Non-pigmented ciliary epithelial cell (primary cell): ENCODE results near the genes ZNF615, ZNF320 and ZNF331.

DNA sequence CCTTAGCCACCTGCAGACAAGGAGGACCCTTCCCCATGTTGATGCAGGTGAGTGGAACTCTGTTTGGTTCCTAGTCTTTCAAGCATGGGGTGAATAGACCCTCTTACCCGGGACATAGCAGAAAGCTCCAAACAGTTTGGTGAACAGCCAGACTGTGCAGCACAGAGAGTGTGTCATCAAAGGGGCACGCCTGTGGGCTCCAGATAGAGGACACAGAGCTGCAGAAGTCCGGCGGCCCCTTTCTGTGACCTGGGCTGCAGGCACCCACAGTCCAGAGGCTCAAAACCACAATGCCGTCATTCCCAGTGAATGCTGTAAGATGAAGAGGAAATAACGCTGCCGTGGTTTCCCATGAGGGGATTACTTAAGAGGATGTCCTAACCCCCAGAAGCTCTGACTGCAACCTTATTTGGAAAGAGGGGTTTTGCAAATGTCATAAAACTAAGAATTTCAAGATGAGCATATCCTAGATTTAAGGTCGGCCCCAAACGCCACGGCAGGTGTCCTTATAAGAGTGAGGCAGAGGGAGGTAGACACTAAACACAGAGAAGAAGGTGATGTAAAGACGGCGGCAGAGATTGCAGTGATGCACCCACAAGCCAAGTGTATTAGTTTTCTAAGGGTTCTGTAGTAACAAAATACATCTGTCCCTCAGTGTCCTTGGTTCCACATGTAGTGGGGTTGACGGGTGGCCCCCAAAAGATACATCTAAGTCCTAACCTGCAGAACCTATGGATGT lies 12.3 kb upstream of the HAS1 start:
- RRBS, result no CpG with 5 or more reads among the region's 13 CpGs

GRCh38 chr19:51750537-51751493 lies 863 bp downstream of the FPR1 start:
- RRBS, result no CpG with 5 or more reads among the region's 7 CpGs

DNA sequence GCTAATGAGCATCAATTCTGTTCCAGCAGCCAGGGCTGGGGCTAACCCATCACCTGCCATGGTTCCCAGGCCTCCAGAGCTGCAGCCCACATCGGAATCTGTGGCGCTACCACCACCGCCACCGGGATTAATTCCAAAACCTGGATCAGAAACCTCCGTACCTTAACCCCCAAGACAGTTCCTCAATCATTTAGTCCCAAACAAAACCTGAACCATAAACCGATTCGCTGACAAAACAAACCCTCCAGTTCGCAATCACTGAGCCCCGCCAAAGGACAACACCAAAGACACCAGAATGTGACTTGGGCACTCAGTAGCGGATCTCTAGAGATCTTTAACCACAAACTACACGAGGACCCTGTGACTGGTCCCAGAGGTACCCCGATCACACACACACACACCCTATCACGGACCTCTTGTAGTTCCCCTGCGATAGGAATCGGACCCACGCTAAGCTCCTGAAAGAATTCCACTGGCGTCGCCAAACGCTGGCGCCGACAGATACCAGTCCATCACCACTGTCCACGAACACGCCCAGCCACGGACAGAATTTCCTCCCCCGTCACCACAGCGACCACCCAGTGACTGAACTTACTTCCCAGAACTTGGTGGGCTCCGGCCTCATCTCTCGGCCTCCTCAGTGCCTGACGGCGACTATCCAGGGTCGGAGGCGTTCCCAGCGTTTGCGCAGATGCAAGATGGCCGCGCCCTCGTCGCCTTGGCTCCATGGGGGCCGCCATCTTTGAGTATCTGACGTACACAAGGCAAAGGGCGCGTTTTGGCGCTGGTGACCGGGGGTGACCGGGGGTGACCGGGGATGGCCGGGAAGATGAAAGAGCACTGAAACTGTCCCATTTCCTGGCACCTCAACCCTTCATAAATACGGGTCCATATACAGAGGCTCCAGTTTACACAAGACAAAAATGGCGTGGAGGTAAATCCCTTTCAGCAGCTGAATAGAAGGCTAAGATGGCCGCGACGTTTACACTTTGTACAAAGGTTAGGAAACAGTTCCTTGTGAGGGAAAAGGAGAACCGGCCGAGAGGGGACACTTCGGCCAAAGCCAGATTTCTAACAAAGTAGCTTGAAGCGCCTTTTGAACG lies at the start of gene ZNF615:
ZNF615 (minus strand) TSS at position 666 of the 1,103 bp plus-strand sequence.
- RRBS, result no CpG with 5 or more reads among the region's 57 CpGs

GRCh38 chr19:52190771-52191013 lies 840 bp downstream of the PPP2R1A start:
- RRBS, result no CpG with 5 or more reads among the region's 12 CpGs

GRCh38 chr19:52199784-52200529 lies 10.1 kb downstream of the PPP2R1A start:
- RRBS, result no CpG with 5 or more reads among the region's 12 CpGs

GRCh38 chr19:52203735-52204058 lies 13.8 kb downstream of the PPP2R1A start:
- RRBS, result no CpG with 5 or more reads among the region's 3 CpGs

GRCh38 chr19:52269695-52270855 lies 688 bp downstream of the ZNF766 start:
- RRBS, result 0% methylated on average over 3 of the region's 51 CpGs

- RRBS, result 2% methylated on average over 9 of the region's 31 CpGs
Observed at GRCh38 chr19:52296520-52297092, 363 bp upstream of the ZNF480 start.

GRCh38 chr19:52528529-52529195 lies 1.2 kb downstream of the ZNF808 start:
- RRBS, result no CpG with 5 or more reads among the region's 8 CpGs

DNA sequence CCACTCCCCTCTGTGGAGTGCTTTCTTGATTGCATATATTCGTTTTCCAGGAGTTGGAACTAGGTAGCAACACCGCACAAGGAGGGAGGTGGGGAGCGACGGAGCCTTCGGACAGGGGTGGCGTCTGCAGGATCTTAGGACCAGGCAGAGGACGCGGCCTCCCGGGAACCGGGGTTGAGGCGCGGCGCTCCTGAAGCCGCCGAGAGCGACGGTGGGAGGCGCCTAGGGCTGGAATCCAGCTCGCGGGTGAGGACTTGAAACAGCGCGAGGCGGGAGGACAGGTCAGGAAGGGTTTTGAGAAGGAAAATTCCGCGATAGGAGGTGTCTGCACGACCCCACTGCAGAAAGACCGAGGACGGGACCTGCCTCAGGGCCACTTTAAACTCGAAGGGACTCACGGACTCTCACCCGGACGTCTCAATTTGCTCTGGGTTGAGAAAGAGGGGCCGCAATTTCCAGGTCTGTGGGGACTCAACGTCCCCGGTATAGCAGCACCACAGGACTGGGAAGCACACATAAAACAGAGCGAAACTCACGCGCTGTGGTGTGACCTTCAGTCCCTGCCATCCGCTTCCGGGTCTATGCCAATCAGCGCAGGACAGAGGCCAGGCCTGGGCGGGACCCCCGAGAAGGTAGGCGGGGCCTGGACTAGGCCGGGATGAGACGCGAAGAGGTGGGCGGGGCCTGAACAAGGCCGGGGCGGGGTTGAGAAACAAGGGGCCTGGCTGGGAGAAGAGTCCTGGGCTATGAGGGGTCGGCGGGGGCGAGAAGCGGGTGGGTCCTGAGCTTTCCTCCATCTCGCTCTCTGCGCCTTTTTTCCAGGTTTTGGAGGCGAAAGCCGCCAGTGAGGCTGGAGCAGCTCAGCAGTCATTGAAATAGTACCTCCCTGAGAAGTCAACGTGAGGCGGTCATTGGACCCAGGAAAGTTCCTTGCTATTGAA lies at the start of gene ZNF320:
ZNF320 (minus strand) TSS at position 524 of the 941 bp plus-strand sequence.
- RRBS, result under 1% methylated on average over 12 of the region's 60 CpGs

DNA sequence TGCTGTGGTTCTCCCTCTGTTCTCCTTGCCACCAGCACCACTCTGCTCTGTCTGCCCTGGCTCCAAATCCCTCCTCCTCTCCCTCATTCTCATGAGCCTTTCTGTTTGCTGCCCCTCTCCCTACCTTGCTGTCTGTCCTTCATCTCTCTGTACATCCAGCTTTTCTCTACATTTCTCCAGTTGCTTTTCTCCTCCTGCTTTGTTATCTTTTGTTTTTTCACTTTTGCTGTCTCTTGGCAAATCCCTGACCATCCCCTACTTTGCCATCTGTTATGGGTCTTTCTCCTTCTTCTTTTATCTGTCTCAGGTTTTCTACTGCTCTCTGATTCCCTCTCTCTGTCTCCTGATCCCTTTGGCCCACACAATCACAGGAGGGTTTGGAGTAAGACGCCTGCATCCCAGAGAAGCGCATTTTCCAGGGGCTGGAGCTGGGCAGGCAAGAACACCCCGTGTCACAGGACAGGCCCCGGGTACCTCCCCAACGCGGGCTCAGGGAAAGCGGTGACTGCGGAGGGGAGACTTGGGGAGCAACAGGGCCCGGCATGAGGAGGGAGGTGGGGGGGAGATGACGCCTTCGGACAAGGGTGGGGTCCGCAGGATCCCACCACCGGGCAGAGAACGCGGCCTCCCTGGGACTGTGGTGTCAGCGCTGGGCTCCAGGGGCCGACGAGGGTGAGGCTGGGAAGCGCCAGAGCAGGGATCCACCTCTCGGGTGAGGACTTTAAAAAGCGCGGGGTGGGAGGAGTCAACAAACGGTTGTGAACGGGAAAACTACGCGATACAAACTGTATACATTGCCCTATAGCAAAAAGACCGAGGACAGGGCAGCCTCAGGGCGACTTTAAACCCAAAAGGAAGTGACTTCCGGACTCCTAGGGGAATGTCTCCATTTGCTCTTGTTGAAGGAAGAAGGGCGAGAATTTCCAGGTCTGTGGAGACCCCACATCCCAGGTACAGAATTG lies 588 bp downstream of the ZNF888 start:
- RRBS, result 10% methylated on average over 5 of the region's 30 CpGs

DNA sequence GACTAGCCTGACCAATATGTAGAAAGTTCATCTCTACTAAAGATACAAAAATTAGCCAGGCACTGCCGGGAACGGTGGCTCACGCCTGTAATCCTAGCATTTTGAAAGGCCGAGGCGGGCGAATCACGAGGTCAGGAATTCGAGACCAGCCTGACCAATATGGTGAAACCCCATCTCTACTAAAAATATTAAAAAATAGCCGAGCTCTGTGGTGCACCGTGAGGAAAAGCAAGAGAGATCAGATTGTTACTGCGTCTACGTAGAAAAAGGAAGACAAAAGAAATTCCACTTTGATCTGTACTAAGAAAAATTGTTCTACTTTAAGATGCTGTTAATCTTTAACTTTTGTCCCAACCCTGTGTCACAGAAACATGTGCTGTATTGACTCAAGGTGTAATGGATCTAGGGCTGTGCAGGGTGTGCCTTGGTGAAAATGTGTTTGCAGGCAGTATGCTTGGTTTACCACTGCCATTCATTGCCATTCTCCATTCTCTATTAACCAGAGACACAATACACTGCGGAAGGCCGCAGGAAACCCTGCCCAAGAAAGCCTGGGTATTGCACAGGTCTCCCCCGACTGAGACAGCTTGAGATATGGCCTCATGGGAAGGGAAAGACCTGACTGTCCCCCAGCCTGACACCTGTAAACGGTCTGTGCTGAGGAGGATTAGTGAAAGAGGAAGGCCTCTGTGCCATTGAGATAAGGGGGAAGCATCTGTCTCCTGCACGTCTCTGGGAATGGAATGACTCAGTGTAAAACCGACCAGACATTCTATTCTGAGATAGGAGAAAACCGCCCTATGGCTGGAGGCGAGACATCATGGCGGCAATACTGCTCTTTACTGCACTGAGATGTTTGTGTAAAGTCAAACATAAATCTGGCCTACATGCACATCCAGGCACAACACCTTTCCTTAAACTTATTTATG lies 12.9 kb upstream of the ZNF888 start:
- RRBS, result no CpG with 5 or more reads among the region's 21 CpGs

- RRBS, result no CpG with 5 or more reads among the region's 11 CpGs
Observed at GRCh38 chr19:53422972-53423409, 8.8 kb upstream of the ZNF761 start.

DNA sequence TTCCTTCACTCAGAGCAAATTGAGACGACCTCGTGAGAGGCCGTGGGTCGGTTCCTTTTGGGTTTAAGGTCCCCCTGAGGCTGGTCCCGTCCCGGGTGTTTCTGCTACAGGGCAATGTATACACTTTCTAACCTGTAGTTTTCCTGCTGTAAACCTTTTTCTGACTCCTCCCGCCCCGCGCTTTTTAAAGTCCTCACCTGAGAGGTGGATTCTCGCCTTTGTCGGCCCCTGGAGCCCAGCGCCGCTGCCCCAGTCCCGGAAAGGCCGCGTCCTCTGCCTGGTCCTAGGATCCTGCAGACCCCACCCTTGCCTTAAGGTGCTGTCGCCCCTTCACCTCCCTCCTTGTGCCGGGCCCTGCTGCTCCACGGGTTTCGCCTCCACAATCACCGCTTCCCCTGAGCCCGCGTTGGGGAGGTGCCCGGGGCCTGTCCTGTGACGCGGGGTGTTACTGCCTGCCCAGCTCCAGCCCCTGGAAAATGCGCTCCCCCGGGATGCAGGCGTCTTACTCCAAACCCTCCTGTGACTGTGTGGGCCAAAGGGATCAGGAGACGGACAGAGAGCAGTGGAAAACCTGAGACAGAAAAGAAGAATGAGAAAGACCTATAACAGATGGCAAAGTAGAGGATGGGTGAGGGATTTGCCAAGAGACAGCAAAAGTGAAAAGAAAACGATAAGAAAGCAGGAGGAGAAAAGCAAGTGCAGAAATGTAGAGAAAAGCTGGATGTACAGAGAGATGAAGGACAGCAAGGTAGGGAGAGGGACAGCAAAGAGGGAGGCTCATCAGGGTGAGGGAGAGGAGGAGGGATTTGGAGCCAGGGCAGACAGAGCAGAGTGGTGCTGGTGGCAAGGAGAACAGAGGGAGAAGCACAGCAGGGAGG lies 586 bp downstream of the ZNF761 start:
- RRBS, result 1% methylated on average over 4 of the region's 31 CpGs

DNA sequence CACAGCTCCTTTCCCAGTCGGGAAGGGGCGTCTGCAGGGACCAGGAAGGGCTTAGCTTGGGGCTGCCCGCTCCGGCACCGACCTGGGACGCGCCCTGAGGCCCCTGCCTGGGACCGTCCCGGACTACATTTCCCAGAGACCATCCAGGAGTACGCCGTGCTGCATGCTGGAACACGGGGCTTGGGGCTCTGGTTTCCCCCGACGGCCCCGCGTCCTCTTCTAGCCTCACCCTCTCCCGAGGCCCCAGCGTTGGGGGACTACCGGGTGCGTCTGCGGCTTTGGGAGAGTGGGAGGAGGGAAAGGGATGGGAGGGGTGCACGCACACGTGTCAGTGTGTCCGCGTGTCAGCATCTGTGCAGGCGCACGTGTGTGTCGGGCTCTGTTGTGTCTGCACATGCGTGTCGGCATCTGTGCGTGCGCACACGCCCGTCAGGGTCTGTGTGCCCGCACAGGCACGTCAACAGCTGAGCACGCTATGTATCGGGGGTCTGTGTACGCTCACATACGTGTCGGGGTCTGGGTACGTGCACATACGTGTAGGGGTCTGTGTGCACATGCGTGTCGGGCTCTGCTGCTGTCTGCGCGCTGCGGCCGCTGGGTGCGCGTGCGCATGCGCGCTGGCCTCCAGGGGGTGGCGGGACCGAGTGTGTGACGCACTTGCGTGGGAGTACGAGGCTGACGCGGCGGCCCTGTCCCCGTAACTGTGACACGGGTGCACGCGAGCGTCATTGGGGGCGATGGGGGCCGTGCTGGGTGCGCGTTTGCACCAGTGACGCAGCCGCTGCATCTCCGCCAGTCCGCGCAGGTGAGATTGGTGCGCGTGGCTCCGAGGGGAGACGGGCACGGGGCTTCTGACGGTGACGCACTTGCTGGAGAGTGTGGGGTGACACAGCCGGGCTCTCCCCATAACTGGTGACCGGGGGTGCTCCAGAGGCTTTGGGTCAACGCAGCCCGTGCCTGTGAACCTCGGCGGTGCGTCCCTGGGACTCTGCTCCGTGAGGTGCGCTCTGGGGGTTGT lies at the start of gene ZNF331:
ZNF331 (plus strand) TSS at position 654 of the 1,018 bp plus-strand sequence.
- RRBS, result 37% methylated on average over 6 of the region's 92 CpGs

GRCh38 chr19:53557583-53557782 lies 19.5 kb downstream of the ZNF331 start:
- RRBS, result no CpG with 5 or more reads among the region's 5 CpGs

- RRBS, result no CpG with 5 or more reads among the region's 34 CpGs
Observed at GRCh38 chr19:53576780-53577893, 39.2 kb downstream of the ZNF331 start.

DNA sequence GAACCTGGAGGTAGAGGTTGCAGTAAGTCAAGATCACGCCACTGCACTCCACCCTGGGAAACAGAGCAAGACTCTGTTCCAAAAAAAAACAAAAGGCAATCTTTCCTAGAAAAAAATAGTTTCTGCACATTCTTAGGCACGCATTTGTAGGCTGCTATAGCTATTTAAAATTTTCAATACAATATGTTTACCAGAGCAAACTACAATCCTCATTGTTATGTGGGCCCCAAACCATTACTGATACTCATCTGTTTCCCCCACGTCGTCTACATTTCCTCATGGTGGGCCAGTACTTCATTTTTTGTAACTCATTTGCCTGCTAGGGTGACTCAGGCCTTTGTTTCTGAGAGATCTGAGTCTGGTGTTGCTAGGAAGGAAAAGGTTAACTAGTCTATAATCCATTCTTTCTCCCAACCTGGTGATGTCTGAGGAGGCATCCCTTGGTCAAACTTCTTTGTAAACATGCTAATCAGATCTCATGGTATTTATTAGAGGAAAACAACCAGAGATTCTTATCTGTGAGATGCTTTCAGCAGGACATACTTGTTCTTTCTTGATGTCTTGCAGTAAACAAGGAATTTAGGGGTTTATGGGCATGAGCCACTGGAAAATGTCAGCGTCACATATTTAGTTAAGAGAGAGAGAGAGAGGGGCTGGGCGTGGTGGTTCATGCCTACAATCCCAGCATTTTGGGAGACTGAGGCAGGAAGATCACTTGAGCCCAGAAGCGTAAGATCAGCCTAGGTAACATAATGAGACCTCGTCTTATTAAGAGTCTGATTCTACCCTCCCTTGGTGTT lies 9.9 kb upstream of the DPRX start:
- RRBS, result no CpG with 5 or more reads among the region's 8 CpGs

DNA sequence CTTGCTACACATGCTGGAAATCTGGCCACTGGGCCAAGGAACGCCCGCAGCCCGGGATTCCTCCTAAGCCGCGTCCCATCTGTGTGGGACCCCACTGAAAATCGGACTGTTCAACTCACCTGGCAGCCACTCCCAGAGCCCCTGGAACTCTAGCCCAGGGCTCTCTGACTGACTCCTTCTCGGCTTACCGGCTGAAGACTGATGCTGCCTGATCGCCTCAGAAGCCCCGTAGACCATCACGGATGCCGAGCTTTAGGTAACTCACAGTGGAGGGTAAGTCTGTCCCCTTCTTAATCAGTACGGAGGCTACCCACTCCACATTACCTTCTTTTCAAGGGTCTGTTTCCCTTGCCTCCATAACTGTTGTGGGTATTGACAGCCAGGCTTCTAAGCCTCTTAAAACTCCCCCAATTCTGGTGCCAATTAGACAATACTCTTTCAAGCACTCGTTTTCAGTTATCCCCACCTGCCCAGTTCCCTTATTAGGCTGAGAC lies 9.8 kb upstream of the NLRP12 start:
- RRBS, result no CpG with 5 or more reads among the region's 14 CpGs

DNA sequence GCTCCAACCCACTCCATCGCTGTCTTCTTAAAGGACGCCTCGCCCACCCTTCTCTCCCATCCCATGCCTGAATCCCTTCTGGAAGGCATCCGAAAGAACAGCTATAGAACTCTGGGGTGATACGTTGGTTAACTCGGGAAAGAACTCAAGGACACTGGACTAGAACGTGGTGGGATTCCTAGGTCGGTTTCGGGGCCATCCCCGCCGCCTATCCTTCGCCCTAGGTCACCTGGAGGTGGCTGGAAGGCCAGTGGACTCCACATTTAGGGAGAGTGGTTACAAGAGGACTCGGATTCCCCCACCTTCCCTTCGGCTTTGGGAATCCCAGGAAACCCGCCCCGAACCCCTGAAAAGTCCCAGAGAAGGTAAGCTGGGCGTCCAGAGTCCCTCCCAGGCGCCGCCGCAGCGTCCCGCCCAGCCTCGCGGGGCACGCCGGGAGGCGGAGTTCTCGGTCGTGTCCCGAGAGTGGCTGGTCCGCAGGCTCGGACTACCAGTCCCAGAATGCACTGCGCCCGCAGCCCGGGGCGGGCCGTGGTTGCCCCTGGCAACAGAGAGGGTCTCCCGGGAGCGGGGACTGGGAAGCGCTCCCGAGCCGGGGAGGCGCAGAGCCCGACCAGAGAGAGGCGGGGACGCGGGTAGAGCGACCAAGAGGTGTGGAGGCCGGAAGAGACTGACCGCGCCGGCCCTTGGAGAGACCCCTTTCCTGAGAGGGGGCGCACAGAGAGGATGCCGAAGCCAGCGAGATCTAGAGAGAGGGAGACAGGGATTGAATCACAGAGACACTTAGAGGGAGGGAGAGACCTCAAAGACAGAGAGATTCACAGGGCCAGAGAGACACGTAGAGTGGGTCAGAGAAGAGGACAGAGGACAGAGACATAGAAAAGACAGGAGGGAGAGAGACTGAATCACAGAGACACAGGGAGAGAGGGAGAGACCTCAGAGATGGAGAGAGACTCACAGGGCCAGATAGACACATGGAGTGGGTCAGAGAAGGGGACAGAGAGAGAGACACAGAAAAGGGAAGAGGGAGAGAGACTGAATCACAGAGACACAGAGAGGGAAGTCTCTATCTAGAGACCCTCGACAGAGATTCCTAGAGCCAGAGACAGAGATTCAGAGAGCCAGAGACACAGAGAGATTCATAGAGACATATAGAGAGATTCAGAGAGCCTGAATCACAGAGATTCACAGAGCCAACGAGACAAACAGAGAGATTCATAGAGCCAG lies 2.6 kb upstream of the PRKCG start:
- RRBS, result 1% methylated on average over 19 of the region's 58 CpGs